ENCODE measurements around a stretch of chr5.

GRCh38 chr5:173333936-173334565 is 5.8 kb upstream of the STC2 start:
- CAGE, long polyA plus RNA: no peak
- RRBS: no CpG with 5 or more reads among the region's 4 CpGs

- CAGE, long polyA plus RNA: no peak
- RRBS: no CpG with 5 or more reads among the region's 6 CpGs
Observed at GRCh38 chr5:173600775-173601115, 15.7 kb downstream of the BOD1 start.

GRCh38 chr5:173606909-173607794 is 9.3 kb downstream of the BOD1 start:
- CAGE, long polyA plus RNA: no peak
- RRBS: no CpG with 5 or more reads among the region's 4 CpGs

DNA sequence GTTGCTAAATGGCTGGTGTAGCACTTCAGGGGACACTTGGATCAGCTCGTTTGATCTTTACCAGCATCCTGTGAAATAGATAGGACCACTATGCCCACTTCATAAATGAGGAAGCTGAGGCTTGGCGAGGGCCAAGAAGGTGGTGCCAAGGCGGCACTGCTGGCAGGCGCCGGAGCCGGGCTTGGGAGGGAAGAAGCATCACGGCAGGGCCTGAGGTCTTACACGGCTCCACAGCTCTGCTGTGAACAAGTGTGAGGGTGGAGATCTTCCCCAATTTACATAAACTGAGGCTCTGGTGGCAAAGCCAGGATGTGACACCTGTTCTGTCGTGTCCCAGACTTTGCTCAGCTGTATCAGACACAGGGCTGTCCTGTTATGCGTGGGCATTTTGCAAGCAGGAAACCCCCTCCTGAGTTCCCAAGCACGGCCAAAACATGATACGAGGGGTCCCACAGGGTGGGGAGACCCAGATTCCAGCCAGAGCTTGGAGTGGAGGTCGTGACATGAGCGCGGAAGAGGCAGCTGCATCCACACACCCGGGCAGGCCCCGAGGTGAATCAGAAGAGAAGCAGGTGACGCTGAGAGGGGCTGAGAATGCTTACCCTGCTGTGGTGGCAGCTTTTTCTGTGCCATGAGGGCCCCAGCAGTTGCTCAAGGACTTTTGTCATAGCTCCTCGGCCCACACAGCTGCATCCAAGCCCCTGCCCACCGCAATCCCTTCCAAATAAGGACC is 117.5 kb upstream of the BOD1 start:
- CAGE, long polyA plus RNA: no peak
- RRBS: no CpG with 5 or more reads among the region's 20 CpGs

DNA sequence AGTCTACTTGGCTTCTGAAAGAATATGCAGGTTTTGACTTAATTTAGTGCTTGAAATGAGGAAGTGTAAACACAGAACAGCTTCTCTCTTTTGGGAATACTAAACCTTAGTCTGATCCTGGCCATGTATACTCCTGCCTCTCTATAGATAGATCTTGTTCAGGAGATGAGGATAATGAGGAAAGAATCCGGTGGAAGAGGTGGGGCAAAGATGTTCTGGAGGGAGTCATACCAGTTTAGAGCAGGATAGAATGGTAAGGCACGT is 19.9 kb downstream of the CPEB4 start:
- CAGE, long polyA plus RNA: no peak
- RRBS: no CpG with 5 or more reads among the region's 2 CpGs

DNA sequence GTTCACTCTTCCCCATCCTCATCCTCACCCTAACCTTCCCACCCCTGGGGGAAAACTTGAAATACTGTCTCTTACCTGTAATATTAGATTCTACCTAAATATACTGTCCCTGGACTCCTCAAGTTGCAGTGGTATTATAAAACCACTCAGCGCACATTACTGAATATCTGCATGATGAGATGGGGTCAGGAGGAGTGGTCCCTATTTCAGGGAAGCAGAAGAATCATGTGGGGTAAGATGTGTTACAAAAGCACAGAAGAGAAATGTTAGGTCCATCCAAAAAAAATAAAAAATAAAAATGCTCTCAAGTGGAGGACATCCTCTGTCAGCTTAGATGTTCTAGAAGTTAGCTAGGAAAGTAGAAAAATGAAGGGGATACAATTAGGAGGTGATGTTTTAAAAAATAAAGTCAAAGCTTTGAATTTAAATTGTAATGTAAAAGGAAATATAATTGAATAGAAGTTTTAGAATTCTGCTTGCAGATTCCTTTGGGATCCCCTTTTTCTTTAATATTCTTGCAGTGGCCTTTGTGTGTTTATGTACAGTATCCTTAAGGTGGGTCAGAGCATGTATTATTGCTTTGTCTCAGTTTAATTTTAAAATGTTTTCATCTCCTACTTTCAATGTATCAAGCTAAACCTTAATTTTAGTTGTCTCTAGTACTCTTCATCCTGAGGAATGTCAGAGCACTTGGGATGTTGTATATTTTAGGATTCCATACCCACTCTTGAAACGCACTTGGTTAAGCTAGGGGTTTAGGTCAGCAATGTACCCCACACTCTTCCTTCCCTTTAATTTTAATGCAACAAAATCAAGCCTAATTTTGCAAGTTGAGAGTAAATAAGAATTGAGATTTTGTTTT is 20.5 kb downstream of the CPEB4 start:
- CAGE, long polyA plus RNA: no peak
- RRBS: no CpG with 5 or more reads among the region's 2 CpGs

DNA sequence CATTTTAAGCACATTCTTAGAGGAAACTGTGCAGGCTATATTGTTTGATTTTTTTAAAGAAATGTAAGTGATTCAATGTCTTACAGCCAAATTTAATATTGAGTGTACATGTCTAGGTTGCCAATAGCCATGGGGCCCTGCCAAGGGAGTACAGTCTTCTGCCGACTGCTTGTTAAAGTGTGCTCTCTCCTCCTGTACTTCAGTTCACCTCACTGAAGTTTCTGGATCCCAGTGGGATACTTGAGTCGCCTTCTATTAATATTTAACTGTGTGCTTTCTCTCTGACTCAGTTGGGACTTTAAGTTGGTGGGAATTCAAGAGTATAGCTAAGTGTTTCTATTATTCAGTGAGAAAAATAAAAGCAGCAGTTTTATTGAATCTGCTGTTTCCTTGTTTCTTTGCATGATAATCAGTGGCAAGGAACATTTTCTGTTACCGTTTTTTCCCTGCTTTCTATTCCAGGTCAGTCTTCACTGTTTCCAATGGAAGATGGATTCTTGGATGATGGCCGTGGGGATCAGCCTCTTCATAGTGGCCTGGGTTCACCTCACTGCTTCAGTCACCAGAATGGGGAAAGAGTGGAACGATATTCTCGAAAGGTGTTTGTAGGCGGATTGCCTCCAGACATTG is 44.4 kb upstream of the C5orf47 start:
- CAGE, long polyA plus RNA: no peak
- RRBS: no CpG with 5 or more reads among the region's 7 CpGs

- CAGE, long polyA plus RNA: no peak
- RRBS: no CpG with 5 or more reads among the region's 1 CpG
Observed at GRCh38 chr5:173946375-173946660, 42.7 kb upstream of the C5orf47 start.

GRCh38 chr5:173950805-173951244 is 38.1 kb upstream of the C5orf47 start:
- CAGE, long polyA plus RNA: no peak
- RRBS: no CpG with 5 or more reads among the region's 3 CpGs

DNA sequence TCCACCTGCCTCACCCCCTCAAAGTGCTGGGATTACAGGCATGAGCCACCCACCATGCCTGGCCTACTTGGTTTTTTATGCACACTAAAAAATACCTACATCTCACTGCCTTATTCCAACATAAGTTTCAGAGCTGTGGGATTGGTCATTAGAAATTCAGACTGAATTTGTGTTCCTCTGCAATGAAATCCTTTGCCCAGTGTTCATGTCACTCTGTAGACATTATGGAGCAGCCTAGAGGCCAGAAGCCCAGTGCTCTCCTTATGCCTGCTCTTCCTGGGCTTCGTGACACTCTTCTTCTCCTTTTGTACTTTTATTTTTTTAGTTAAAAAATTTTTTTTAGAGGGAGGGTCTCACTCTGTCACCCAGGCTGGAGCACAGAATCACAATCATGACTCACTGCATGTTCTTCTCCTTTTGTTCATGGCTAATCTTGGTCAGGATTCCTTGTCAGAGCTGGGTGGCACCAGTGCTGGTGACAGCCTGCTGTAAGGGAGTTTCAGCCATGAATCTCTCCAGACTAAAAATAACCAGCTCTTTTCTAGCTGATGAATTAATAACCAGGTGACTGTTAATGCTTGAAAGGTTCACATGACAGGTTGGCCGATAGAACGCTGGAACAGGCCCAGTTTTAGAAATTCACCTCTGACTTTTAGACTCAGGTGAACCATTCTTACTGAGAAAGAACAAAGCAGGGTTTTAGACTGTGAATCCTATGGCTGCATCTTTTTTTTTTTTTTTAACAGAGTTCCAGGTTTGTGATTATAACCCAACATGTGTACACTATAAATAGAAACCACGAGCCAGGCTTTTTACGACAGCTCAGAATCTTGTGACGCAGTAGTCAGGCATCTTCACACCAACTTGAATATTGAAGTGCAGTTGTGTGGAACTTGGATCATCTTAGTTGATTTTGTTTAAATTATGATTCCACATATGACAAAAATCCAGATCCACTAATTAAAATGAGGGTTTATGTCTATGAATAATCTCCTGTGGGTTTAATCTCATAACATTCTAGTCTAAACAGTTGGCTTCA is 34.0 kb upstream of the C5orf47 start:
- CAGE, long polyA plus RNA: no peak
- RRBS: no CpG with 5 or more reads among the region's 6 CpGs

- CAGE, long polyA plus RNA: no peak
- RRBS: 64% methylated on average over 6 of the region's 27 CpGs
Observed at GRCh38 chr5:173988459-173989101, 390 bp upstream of the C5orf47 start.

- CAGE, long polyA plus RNA: no peak
- RRBS: no CpG with 5 or more reads among the region's 5 CpGs
Observed at GRCh38 chr5:174145774-174146346, 100.4 kb downstream of the NSG2 start.

DNA sequence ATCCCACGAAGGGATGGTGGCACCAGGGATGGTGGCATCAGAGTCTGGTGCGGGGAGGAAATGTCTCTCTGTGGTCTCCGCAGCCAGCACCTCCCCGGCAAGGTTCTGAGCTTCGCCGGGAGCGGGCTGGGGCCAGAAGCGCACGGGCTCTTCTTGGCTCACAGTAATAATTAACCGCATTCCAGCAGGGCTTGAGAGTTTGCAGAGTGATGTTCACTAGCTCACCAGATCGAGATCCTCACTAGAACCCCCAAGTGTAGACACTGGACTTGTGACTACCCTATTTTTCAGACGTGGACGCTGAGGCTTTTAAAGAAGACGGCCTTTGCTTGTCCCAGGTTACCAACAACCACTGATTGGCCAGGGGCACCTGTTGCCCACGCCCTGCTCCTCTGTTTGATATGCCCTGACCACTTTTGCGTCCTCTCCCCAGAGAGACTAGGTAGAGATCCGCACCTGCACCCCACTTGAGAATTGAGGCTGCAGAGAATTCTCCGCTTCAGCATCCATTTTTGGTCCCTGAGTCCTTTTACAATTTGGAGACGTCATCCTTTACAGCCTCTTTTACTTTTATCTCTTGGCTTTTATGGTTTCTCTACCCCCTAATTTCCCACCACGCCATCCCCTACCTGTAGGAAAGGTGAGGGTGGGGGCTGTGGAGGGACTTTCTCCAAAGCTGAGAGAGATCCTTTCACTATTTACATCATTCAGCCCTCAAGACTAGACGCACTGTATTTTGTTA is 1.4 kb downstream of the MSX2 start:
- CAGE, long polyA plus RNA: no peak
- RRBS: 20% methylated on average over 2 of the region's 21 CpGs

- CAGE, long polyA plus RNA: no peak
- RRBS: 13% methylated on average over 2 of the region's 11 CpGs
Observed at GRCh38 chr5:176134447-176134886, 103.8 kb upstream of the SIMC1 start.

- CAGE, long polyA plus RNA: no peak
- RRBS: 76% methylated on average over 6 of the region's 21 CpGs
Observed at GRCh38 chr5:176405390-176406330, 10.7 kb downstream of the CLTB start.

DNA sequence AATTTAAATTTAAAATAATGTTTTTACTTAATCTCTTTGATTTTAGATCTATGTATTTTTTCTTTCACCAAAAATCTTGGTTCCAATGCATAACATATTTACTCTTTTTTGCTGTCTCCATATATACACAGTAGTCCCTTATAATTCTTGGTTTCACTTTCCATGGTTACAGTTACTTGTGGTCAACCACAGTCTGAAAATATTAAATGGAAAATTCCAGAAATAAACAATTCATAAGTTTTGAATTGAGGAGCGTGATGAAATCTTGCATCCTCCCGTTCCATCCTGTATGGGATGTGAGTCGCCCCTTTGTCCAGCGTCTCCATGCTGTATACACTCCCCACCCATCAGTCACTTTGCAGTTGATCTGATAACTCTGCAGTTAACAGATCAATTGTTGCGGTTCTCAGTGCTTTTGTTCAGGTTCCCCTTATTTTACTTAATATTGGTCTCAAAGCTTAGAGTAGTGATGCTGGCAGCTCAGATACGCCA is 11.6 kb upstream of the FAF2 start:
- CAGE, long polyA plus RNA: no peak
- RRBS: no CpG with 5 or more reads among the region's 6 CpGs

DNA sequence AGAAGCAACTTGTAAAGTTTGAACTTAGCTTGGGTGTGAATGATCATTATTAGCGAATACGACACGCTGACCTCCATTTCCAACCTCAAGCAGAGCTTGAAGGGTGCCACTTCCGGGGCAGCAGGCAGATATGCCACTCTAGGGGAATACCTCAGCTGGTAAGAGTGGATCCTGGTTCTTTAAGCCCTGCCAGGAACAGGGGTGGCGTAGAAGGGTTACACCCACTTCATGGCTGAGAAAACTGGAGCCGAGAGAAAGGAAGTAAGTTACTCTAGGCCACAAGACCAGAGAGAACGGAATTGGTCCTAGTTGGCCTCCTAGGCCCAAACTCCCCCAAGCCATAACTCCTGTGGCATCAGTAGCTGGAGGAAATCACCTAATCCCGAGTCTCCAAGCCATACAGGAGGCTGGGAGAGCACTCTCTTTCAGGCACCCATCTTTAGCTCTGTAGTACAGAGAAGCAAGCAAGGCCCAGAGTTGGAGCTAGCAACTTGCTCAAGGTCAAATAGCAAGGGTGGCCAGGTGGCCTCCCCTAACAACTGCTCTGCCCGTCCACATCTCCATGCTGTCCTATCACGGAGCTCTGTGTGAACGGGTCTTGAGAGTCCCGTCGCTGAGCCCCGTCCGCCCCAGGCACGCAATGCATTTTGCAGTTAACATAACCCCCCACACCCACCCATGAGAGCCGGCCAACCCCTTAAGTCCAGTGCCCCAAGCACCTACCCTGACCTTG is 1.8 kb downstream of the RNF44 start:
- CAGE, long polyA plus RNA: no peak
- RRBS: no CpG with 5 or more reads among the region's 17 CpGs

- CAGE, long polyA plus RNA: no peak
- RRBS: 0% methylated on average over 2 of the region's 16 CpGs
Observed at GRCh38 chr5:176538018-176538301, 758 bp upstream of the RNF44 start.

DNA sequence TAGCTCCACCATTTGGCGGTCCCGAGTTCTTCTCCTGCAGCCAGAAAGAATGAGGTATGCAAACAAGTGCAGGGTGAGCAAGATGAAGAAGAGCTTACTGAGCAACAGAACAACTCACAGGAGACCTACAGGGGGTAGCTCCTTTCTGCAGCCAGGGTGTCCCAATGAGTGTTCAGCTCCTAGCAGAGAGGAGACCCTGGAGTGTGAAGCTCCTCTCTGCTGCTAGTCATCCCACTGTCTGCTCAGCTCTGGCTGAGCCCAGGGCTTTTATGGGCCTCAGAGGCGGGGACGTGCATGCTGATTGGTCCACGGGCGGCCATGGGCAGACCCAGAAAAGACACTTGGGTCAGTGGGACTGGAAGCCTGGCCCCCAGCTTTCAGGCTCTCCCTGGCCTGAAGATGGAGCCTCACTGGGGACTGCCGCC is 40.5 kb downstream of the TSPAN17 start:
- CAGE, long polyA plus RNA: no peak
- RRBS: no CpG with 5 or more reads among the region's 7 CpGs

GRCh38 chr5:176810705-176811269 is 428 bp downstream of the UNC5A start:
- CAGE, long polyA plus RNA: no peak
- RRBS: 2% methylated on average over 26 of the region's 53 CpGs